ENCODE measurements around a stretch of chr15.

DNA sequence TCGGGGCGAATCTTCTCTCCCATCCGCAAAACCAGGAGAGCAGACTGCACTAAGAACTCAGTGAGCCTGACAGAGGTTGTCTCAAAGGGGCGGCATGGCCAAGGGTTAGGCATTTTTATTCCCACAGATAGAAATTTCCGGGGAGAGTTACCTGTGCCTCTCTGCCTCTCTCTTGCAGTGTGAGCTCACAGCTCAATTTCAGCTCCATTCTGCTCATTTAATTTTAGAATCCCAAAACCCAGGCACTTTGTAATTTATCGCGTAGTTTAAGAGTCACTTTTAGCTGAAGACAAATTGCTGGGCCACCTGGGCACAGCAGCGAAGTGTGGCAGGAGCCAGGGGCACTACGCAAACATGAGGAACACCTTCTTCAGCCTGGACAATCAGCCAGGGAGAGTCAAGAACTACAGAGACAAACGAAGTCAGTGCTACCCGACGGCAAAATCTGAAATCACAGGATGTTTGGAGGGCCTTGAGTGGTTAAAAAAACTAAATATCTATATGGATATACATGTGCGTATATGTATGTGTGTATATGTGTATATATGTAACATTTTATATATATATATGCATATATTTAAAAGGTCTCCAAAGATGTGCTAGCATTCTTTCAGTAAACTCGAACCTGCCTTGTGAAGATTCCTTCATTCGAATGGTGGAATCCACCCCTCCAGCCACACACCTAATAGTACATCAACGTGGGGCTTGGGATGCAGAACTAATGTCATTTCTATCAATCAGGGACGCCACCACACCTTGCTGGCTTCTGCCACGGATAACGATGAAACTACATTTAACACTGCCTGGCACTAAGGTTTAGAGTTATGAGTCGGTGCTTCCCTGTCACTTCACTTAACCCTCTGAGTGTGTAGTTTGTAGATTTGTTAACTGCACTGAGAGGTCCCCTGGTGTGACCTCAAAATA, 1.9 kb downstream of the PCSK6 start:
- RRBS, result no CpG with 5 or more reads among the region's 20 CpGs

GRCh38 chr15:101523552-101524270, 34.2 kb upstream of the PCSK6 start:
- RRBS, result no CpG with 5 or more reads among the region's 17 CpGs

DNA sequence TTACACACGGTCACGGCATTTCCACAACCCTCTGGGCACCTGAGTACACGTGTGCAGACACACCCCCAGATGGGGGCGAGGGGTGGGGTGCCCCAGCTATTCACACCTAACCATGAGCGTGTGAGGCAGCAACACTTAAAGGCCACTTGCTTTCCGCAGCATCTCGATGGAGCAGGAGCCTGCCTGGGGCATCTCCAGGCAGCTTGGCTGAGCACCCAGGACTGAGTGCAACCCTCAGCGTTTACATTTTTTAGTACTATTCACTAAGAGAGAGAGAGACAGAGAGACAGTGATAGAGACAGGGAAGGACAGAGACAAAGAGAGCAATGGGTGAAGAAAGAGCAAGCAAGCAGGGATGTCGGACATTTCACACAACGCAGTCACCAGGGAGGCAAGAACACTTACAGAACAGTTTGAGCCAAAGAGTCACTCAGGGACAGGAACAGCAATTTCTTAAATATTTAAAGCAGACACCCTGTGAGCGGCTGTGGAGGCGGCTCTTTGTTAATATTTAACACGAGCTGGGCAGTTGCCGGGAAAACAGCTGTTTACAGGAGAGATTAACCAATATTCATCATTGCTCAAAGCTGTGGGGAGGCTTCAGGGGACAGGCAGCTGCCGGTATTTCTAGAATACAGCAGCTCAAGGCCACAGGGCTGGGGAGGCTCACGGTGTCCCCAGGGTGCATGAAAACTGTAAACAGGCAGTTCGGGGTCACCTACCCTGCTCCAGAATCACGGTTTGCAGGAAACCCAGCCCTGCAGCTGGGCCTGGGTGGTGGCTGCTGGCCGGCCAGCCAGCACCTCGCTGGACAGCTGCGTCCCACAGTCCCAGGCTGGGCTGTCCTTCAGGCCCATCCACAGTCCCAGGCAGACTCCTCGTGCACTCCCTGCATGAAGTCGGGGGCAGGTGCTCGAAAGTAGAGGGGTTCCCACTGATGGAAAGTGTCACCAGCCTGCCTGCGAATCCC, 38.7 kb upstream of the PCSK6 start:
- RRBS, result 58% methylated on average over 2 of the region's 25 CpGs

DNA sequence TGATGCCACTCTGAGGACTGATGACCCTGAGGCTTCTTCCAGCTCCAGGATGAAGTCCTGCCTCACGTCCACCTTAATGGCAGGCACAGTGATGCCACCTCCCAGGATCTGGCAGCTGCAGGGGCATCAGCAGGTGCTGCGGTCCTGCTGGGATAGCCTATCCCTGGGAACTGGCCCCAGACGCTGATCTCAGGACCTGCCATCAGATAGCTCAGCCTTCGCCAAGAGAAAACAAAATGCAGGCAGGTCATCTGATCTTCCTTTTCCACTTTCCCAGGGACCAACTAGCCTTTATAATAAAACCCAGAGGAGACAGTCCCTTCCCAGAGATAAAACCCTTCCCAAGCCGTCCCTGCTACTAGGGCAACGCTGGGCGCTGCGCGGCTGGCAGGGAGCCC, 42.2 kb downstream of the TM2D3 start:
- RRBS, result no CpG with 5 or more reads among the region's 9 CpGs

GRCh38 chr15:101625918-101626300, 26.3 kb downstream of the TM2D3 start:
- RRBS, result no CpG with 5 or more reads among the region's 2 CpGs

DNA sequence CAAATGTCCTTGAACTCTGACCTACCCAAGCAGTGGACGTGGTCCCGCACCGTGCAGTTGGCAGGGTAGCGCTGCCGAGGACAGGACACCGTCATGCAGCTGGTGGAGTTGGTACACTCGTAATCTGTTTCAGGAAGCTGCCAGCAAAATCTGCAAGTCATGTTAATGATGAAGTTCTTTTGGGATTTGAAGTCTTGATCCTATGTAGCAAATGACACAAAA, 5.6 kb downstream of the TM2D3 start:
- RRBS, result no CpG with 5 or more reads among the region's 7 CpGs

DNA sequence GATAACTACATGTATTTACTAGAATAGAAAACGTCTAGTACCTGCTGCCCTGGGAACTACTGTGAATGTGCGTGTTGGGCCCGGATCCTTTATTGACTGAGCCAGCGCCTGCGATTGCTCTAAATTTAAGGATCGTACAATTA, 655 bp downstream of the TM2D3 start:
- RRBS, result under 1% methylated on average over 4 of the region's 6 CpGs